Sigmoid colon (tissue), 4 donors: ENCODE measurements around a stretch of chr18.

- PRO-cap, result no peak
- RAMPAGE, long total RNA, 4 experiments, result no peak in any of the 4 experiments
These were observed 118.6 kb downstream of the MBP start for GRCh38 chr18:77013525-77014810.

DNA sequence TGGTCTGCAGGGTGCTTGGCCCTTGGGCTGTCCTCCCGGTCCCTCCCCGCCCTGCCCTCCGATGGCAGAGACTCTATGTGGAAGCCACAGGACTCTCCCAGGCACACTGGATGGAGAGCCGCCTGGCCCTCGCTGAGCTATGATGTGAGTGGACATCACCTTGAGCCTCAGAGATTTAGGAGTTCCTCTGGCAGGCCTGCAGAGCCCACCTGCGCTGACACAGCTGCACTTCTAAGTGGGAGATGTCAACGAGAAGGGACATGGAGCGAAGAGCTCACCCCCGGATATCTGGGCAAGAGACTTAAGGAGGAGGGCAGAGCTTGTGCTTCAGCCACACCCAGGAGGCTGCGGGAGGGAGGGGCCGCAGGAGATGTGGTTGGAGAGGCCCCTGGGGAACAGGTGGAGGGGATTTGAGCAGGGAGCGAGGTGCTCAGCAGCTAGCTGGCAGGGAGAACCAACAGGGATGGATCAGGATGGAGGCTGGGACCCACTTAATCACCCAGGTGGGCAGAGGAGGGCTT is 78.5 kb downstream of the MBP start:
- PRO-cap, result no peak
- RAMPAGE, long total RNA, 4 experiments, result no peak in any of the 4 experiments

- PRO-cap, result no peak
- RAMPAGE, long total RNA, 4 experiments, result no peak in any of the 4 experiments
These were observed 30.0 kb downstream of the MBP start for GRCh38 chr18:77102574-77102906.

DNA sequence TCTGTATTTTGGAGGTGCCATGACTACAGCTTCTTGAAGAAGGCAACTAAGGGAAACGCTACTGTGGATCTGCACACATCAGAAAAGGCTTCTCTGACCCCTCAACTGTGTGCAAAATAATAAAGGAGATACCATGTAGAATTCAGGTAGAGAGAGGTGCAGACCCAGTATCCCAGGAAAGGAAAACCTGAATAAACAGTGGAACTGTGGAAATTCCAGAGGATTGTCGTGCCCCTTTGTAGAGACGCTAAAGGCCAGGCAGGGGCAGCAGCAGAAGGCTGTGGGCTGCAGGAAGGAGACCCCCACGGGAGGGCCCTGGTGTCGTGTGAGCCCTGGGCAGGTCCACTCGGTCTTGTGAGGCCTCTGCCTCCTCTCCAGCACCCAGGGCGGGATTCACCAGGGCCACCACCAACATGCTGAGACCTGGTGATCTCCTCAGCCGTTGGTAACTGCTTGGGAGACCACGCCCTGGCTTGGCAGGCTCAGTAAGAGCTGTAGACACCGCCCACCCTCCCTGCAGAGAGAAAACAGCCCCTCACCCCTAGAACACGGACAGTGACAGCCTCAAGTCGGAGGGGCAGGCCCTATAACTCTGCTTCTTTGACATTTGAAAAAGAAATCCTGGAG is 21.2 kb downstream of the MBP start:
- PRO-cap, result no peak
- RAMPAGE, long total RNA, 4 experiments, result no peak in any of the 4 experiments

DNA sequence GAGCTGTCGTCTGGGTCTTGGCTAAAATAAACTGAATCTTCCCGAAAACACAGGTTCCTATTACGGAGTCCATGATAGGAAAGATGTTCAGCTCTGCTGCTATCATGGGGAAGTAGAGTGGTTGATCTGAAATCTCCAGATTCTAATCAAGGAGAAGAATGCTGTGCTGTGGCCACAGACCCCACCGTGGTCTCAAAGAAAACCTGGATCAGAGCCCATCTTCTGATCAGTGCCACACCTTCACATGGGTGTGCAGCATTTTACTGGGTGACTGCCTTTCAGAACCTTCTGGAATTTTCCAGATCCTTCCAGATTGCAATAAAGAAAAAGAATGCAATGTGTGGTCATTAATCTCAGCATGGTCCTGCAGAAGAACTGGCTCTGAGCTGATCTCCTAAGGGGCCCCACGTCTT is 17.2 kb downstream of the MBP start:
- PRO-cap, result no peak
- RAMPAGE, long total RNA, 4 experiments, result no peak in any of the 4 experiments

DNA sequence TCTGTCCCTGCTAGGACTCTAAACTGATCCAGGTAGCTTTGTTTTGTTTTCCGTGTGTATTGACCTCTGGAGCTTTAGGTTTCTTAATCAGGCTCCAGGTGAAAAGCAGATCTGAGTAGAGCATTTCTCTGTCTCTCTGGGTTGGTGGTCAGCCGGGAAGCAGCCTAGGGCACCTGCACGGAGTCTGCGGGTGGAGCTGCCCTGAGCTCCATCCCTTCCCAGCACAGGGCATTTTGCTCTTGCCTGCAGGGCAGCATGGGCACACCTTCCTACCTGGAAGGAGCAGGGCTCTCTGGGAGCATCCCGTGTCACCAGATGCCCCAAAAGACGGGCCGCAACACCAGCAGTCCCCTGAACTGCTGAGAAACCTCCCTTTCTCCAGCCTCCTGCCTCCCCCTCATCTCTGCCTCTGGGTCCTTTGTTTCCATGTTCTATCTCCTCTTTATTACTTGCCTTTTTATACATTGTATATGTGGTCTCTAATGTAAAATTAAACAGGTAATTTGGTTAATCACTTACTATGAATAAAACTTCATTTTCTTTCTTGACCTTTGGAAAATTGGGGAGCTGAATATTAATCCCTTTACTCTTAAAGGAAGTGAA is 8.7 kb downstream of the MBP start:
- PRO-cap, result no peak
- RAMPAGE, long total RNA, 4 experiments, result no peak in any of the 4 experiments

DNA sequence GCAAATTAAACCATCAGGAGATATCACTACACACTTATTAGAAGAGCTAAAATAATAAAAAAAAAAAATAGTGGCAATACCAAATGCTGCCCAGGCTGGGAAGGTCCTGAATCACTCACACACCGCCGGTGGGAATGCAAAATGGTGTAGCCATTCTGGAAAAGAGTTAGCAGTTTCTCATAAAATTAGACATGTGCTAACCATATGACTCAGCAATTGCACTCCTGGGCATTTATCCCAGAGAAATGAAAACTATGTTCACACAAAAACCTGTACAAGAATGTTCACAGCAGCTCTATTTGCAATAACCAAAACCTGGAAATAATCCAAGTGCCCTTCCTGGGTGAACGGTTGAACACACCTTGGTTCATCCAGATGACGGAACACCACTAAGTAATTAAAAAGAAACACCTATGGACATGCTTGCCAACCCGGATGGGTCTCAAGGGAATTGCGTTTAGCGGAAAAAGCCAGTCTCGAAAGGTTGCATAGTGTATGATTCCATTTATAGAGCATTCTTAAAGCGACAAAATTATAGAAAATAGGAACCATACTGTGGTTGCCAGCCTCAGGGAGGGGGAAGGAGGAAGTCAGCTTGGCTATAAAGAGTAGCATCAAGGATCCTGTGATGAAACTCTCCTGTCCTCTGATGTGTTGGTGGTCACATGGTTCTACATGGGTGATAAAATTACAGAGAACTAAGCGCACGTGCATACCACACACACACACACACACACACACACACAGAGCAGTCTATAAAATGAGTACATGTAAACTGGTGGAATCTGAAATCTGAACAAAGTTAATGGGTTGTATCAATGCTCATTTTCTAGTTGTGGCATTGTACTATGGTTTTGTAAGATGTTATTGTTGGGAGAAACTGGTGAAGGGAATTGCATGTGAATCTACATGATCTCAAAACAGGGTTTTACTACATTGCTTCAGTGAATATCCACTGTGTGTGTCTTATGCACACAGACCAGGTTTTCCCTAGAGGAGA is 4.5 kb downstream of the MBP start:
- PRO-cap, result unidirectional peak, minus-strand start at position 136 of the sequence
- RAMPAGE, long total RNA, 4 experiments, result no peak in any of the 4 experiments

GRCh38 chr18:77853864-77854193 is 604.2 kb downstream of the GALR1 start:
- PRO-cap, result no peak
- RAMPAGE, long total RNA, 4 experiments, result no peak in any of the 4 experiments

DNA sequence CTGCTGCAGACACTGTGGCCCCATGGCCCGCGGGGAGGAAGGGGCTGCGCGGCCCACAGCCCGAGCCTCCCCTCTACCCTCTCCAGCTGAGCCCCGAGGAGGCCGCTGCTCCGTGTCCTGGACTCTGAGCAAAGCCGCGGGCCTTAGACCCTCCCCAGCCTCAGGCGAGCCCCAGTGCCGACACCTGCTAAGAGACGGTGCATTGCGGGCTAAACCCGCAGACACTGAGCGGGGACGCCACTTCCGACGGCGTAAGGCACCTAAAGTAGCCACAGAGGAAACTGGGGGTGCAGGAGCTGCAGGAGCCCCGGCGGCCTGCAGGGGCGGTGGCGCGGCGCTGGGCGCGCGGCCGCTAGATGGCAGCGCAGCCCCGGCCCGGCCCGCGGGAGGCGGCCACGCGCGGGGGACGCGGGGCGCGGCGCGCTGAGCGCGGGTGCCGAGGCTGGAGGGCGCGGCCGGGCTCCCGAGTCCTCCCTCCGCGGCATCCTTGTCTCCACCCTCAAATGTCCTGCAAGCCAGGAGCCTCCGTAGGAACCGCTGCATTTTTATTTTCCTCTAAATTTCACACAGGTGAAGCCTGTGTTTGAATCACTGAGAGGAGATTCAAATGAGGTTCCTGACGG is 650.4 kb downstream of the GALR1 start:
- PRO-cap, result no peak
- RAMPAGE, long total RNA, 4 experiments, result no peak in any of the 4 experiments

DNA sequence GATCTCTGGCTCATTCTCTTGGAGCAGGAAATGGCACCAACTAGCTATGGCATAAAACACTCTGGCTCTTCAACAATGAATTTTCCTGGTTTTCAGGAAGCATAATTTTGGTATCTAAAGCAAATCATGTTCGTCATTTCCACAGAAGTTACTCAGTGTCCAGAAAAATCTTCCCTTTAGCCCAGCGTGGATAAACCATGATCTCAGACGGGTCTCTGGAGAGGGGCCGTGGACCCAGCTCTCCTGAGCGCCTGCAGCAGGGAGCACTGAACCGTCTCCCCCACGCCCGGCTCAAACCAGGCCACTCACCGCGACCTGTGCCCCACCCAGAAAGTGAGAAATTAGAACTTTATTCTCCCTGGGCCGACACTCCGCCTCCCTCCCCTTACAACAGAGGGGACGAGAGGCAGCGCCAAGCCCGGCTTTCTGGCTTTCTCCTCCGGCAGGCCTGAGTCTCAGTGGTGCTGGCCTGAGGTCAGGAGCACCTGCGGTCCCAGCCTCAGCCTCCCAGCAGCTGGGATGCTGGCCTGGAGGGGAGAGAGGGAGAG is 856.6 kb upstream of the SALL3 start:
- PRO-cap, result no peak
- RAMPAGE, long total RNA, 4 experiments, result no peak in any of the 4 experiments

DNA sequence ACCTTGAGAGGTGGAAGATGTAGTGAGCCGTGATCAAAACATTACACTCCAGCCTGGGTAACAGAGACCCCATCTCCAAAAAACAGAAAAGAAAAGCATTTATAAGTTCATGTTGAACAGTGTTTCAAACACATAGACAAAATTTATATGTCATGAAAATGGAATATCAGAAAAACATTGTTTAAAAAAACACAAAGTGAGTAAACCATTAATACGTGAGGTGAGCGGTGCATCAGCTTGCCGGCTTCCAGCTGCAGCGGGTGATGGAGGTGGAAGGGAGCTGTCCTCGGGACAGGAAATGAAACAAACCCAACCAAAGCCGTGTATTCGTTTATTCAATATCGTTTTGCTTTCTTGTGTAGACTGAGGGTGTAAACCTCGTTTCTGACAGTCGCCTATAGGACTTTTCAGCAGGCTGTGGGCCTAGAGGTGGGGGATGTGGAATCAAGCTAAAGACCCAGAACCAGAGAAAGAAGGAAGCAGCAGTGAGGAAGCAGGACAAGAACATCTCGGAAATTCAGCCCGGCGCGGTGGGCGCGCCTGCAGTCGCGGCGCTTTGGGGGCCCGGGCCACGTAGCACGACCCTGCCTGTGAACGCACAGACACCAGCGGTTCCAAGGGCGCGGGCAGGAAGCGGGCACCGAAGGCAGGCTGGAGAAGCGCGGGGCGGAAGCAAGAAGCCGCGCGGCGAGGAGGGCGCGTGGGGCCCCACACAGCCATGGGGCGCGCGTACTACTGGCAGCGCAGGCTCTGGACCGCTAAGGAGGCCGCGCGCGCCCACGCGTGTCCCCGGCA is 868 bp upstream of the ATP9B start:
- PRO-cap, result no peak
- RAMPAGE, long total RNA, 4 experiments, result no peak in any of the 4 experiments

DNA sequence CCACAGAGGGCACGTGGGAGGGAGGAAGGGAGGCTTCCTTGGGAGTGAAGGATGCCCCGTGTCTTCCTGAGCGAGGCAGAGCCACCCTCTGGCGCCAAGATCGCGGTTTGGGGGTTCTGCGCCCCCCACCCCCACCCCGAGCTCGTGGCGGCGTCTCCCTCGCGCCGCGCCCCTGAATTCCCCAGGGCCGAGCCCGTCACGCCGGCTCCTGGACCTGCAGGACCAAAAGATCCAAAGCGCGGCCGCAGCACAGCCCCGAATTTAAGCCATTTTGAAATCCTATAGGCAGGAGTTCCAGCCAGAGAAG is 900 bp downstream of the NFATC1 start:
- PRO-cap, result no peak
- RAMPAGE, long total RNA, 4 experiments, result no peak in any of the 4 experiments

- PRO-cap, result no peak
- RAMPAGE, long total RNA, 4 experiments, result no peak in any of the 4 experiments
These were observed 5.1 kb downstream of the NFATC1 start for GRCh38 chr18:79400582-79401545.

DNA sequence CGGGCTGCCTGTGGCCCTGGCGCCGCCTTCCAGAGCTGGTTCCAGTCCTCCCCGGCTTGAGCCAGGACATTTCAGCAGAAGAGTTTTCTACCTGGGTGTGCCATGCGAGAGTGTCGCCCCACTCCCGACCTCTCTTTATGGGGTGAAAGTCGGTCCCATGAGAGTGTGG is 5.7 kb downstream of the NFATC1 start:
- PRO-cap, result no peak
- RAMPAGE, long total RNA, 4 experiments, result no peak in any of the 4 experiments

DNA sequence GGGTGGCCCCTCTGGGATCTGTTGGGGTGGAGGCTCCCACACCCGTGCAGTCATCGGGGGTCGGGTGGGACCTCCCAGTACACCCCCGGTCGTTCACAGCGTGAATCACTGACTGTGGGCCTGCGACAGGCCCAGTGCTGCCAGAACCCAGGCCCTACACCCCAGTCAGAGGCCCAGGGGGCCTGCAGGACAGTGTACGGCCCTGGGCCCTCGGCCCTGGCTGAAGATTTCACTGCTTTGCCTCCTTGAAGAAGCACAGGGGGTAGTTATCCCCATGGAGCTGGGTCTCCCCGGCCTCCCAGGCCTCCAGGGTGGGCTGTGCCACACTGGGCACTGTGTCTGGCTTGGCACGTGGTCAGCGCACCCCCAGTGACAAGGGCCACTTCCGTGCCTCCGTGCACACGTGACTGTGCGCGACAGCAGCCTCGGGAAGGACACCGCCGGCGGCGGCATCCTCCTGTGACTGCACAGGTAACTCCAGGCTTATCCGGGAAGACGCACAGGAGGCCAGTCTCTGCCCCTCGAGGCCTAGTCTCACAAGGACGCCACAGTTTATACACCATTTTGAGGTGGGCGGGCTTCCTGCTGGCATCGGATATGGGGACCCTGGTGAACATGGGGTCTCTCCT is 6.1 kb downstream of the NFATC1 start:
- PRO-cap, result no peak
- RAMPAGE, long total RNA, 4 experiments, result no peak in any of the 4 experiments

DNA sequence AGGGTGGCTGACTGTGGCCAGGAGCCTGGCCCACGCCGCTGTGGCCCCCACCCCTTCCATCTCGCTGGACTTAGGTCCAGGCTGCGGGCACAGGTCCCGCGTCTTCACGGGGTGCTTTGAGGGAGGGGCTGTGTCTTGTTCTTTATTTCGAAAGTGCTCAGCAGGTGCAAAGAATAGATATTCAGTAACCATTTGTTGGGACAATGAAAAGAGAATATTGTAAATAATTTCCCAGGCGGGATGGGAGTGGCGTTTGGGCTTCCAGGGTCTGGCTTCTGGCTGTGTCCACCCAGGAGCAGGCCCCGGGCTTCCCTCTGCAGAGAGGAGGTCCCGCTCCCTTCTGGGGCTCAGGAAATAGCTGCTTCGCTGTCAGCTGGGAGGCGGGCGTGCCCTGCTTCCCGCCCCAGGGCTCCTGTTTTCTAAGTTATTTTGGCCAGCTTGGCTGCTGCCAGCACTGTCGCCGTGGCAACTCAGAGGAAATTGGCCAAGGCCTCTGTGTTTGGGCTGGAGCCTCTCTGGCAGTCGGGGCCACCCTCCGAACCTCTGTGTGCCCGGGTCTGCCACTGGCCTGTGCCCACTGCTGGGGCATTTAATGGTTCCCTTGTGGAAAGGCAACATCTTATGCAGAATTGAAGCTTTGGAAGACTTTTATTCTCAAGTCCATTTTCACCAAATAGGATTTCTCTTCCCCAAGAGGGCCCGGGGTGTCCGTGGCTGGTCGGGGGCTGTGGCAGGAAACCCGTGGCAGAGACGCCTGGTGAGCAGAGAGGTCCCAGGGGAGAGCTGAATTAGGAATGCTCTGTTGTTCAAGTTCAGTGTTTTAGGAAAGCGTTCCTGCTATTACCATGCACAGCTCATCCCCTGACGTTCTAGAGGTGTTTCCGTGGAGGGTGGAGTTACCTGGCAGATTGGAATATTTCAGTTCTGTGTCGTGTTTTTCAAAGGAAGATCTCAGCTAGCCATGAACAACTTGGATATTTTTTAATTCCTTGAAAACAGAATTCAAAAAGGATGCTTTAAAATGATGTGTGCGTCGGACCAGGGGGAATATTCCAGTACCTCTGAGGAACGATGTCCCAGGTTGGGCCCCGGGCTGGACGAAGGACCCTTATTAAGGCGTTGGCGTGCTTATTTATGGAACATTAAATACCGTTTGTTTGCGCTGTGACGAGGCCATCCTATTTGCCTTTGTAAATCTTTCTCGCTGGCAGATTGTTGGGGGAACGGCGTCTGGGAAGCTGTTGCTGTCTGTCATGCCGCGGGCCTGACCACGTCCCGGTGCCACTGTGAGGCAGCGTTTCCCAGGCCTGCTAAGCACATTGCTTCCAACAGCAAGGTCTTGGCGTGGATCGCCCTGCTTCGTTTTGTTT is 7.9 kb downstream of the NFATC1 start:
- PRO-cap, result no peak
- RAMPAGE, long total RNA, 4 experiments, result no peak in any of the 4 experiments

- PRO-cap, result no peak
- RAMPAGE, long total RNA, 4 experiments, result no peak in any of the 4 experiments
These were observed 8.8 kb downstream of the NFATC1 start for GRCh38 chr18:79404495-79405062.

DNA sequence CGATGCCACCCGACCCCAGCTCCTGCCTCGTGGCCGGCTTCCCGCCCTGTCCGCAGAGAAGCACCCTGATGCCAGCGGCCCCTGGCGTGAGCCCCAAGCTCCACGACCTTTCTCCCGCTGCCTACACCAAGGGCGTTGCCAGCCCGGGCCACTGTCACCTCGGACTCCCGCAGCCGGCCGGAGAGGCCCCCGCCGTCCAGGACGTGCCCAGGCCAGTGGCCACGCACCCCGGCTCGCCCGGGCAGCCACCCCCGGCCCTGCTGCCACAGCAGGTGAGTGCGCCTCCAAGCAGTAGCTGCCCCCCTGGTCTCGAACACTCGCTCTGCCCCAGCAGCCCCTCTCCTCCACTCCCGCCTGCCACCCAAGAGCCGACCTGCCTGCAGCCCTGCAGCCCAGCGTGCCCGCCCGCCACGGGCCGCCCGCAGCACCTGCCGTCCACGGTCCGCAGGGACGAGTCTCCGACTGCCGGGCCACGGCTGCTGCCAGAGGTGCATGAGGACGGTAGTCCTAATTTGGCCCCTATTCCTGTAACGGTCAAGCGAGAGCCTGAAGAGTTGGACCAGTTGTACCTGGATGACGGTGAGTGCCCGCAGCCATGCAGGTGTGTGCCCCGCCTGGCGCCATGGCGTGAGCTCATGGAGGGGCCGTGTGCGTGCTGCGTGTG is 90.8 kb downstream of the NFATC1 start:
- PRO-cap, result no peak
- RAMPAGE, long total RNA, 4 experiments, result no peak in any of the 4 experiments

DNA sequence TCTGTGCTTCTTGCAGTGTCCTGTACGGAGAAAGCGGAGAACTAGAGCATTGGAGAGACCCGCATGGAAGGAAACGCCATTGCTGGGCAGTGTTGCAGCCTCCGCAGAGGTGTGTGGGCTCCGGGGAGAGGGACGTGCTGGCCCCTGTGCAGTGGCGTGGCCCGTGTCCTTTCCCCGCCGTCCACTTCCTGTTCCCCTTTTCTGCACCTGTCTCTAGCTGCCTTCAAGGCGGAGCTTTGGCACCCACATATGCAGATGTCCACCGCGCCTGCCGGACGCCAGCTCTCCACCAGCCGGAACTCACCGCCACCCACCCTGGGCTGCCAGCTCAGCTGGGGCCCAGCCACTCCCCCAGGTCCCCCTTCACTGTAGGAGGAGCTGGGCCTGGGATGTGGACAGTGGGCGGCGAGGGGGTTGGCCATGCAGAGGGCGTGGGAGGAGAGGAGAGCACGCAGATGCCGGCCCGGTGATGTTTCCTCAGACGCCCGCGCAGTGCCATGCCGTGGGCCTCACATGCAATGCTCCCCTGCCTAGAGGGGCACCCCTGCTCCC is 113.4 kb downstream of the NFATC1 start:
- PRO-cap, result no peak
- RAMPAGE, long total RNA, 4 experiments, result no peak in any of the 4 experiments

- PRO-cap, result no peak
- RAMPAGE, long total RNA, 4 experiments, result no peak in any of the 4 experiments
These were observed 124.4 kb downstream of the NFATC1 start for GRCh38 chr18:79520074-79520684.